Colon Carcinoma Metastatic in the Brain (tissue), 2 donors: ENCODE measurements around a stretch of chr11.

DNA sequence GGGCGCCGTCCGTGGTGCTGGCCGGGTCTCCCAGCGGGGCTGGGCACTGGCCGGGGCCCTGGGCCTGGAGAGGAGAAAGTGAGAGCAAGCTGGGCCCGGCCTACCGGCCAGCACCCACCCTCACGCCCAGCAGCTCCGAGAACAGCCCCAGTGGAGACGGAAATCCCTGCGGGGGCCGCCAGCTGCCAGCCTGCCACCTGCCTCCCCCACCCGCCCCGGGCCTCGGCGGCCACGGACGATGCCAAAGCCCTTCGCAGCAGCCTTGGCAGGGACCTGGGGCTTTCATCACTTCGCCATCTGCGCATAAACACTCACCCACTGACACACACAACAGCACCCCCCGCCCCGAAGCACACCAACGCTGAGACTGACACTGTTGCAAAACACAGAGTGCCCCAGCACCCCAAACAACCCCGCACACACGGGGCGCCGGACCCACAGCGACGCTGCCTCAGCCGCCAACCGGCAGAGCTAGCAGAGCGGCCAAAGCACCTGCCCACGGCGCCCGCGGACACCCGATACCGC, 2.3 kb downstream of the IFITM10 start:
- PRO-cap, 2 experiments = no peak in any of the 2 experiments

DNA sequence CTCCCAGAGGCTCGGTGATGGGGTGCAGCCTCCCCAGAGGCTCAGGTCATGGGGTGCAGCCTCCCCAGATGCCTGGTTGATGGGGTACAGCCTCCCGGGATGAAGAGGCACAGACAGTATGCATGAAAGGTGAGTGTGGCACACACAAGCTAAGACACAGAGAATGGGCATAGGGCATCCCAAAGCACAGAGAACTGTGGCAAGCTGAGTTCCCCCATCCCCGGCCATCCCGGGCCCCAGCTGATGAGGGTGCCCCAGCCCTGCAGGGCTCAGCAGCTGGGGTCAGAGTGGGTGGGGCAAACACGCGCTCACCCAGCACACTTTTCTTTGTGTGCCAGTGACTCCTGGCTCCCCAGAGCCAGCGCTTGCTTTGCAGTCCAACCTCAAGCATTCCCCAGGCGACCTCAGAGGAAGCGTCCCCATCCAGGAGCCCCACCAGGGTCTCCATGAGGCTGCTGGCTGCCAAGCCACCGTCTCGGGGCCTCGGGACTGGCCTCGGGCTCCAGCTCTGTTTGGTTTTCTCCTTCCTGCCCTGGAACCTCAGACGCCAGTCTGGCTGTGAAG, 4.7 kb upstream of the SYT8 start:
- PRO-cap, 2 experiments = no peak in any of the 2 experiments

DNA sequence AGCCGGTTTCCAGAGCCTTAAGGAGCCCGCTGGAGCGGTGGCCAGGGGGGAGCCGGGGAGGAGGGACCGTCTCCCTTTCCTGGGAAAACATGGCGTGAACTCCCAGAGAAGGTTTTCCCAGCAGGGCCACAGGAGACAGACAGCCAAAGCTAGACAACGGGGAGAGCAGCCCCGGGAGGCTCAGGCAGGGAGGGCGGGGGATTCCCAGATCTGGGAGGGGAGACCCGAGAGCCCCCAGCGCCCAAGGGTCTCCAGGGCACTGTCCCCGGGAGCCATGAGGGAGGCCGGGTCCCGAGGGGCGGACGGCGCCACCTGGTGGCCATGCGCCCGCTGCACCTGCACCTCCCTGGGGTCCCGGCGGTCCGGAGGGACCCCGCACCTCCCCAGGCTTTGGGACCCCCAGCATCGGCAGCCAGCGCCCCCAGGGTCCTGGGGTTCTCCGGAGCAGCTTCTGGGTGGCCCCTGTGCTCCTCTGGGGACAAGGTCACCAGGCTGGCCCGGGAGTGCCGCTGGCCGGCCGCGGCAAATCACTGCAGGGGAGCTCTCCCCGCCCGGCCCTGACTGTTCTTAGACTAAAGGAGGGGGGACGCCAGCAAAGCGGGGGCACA, 2.4 kb upstream of the SYT8 start:
- PRO-cap, 2 experiments = no peak in any of the 2 experiments

- PRO-cap, 2 experiments = no peak in any of the 2 experiments
Observed at GRCh38 chr11:1844012-1845020, 5.5 kb downstream of the TNNI2 start.

GRCh38 chr11:1896828-1897495, 5.3 kb upstream of the PRR33 start:
- PRO-cap, 2 experiments = no peak in any of the 2 experiments

DNA sequence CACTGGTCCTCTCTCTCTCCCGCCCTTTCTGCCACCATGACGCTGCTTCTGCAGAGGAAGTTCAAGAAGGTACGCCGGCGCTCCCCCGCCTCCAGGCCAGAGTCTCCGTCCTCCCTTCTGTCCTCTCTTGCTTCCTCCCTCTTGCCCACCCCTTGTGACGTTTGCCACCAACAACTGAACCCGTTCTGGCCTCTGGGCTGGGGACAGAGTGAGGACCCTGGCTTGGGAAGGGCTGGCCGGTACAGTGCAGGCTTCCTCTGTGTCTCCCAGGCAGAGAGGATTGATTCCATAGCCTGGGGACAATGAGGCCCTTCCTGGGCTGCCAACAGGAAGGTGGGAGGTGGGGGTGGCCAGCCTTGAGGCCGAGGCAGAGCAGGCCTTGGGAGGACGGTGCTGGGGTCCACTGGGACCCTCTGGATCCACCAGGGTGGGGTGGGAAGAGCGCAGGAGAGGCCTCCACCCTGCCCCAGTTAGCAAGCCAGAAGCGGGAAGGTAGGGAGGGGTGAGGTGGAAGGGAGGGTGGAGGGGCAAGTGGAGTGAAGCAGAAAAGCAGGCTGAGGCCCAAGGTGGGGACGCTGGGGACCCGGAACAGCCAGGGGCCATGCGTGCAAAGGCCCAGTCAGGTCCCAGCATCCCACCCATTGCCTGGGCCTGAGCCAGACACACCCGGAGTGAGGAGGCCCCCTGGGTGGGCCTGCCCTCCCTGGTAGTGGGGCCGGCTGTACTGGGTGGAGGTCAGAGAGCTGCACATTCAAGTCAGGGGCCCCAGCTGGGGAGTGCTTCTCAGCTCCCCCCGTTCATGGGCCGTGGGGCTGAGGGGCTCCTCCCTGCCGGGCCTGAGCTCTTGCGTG, 7.4 kb downstream of the TNNT3 start:
- PRO-cap, 2 experiments = no peak in any of the 2 experiments

GRCh38 chr11:1995760-1996926, 49.0 kb downstream of the MRPL23 start:
- PRO-cap, 2 experiments = no peak in any of the 2 experiments

GRCh38 chr11:2131516-2132433, 7.4 kb downstream of the IGF2 start:
- PRO-cap, 2 experiments = no peak in any of the 2 experiments

- PRO-cap, 2 experiments = no peak in any of the 2 experiments
Observed at GRCh38 chr11:2157344-2157785, 3.6 kb downstream of the INS start.

- PRO-cap, 2 experiments = no peak in any of the 2 experiments
Observed at GRCh38 chr11:2166110-2166511, 5.1 kb upstream of the INS start.

- PRO-cap, 2 experiments = peak in 2 of 2 experiments; most common plus-strand start chr11:2214722 (in 2); most common minus-strand start chr11:2214590 (in 1)
Observed at GRCh38 chr11:2214319-2214942, 42.8 kb upstream of the TH start.

DNA sequence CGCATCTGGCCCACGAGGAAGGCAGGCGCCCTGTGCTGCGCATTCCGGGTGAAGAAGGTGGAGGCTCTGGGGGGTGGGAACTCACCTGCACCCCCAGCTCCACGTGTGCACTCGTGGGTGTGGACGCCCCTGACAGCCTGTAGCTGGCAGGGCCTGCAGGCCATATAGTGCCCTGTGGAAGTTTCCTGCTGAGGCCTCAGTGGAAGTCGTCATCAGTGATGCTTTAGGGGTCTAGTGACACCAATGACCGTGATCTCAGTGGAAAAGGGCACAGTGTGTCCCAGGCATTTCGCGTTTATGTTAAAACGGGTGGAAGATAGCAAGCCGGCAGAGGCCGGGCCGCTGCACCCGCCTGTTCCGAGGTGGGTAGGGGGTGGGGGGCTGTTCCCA, 4.4 kb upstream of the TSSC4 start:
- PRO-cap, 2 experiments = no peak in any of the 2 experiments

GRCh38 chr11:2526865-2527326, 82.1 kb downstream of the KCNQ1 start:
- PRO-cap, 2 experiments = peak in 2 of 2 experiments; most common plus-strand start chr11:2527220 (in 2); most common minus-strand start chr11:2527075 (in 1)

- PRO-cap, 2 experiments = no peak in any of the 2 experiments
Observed at GRCh38 chr11:2678209-2678851, 207.2 kb downstream of the CDKN1C start.

GRCh38 chr11:2698735-2699566, 186.6 kb downstream of the CDKN1C start:
- PRO-cap, 2 experiments = peak in 1 of 2 experiments; most common plus-strand start chr11:2699243 (in 1)

GRCh38 chr11:2883450-2883955, 2.1 kb downstream of the CDKN1C start:
- PRO-cap, 2 experiments = no peak in any of the 2 experiments

GRCh38 chr11:2891783-2893230, 6.7 kb upstream of the CDKN1C start:
- PRO-cap, 2 experiments = no peak in any of the 2 experiments

- PRO-cap, 2 experiments = peak in 2 of 2 experiments; most common plus-strand start chr11:2911596 (in 1); most common minus-strand start chr11:2911655 (in 1)
Observed at GRCh38 chr11:2911124-2911901, 9.2 kb downstream of the SLC22A18 start.

DNA sequence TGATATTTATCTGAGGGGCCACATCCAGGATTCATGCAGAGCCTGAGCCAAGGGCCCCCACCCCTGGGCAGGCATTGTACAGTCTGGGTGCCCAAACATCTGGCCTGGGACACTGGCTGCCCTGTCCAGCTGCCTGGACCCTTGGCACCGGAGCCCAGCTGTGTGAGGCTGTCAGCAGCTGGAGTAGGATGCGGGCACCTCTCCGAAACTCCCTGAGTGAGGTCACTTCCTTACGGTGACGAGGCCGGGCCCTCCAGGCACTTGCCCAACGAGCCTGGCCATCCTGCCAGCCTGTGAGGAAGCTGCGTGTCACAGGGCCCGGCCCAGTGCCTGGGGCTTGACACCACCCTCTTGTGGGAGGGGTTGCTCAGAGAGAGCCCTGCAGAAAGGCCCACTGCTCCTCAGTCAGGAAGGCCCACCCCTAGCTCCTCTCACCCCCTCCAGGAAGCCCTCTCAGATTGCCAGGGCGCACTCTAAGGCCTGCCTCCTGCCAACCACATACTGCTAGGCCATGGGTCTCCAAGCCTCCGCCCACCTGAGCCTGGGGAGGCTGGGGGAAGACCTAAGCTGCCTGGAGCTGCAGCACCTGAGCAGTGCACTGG, 4.2 kb upstream of the PHLDA2 start:
- PRO-cap, 2 experiments = peak in 2 of 2 experiments; most common minus-strand start position 214 of the sequence (in 2)

GRCh38 chr11:3041519-3042143, 15.6 kb downstream of the CARS1 start:
- PRO-cap, 2 experiments = no peak in any of the 2 experiments